Metastatic Breast Carcinoma in the Ovary (tissue), 3 donors: ENCODE data around the genes JPT2, CASKIN1, ECI1 and CCNF.

- PRO-cap, 3 experiments = peak in 3 of 3 experiments; most common plus-strand start chr16:1678279 (in 2); most common minus-strand start chr16:1678123 (in 3)
Measured at GRCh38 chr16:1678074-1678367, at the start of gene JPT2. Gene JPT2 (plus strand): TSS chr16:1678279.

DNA sequence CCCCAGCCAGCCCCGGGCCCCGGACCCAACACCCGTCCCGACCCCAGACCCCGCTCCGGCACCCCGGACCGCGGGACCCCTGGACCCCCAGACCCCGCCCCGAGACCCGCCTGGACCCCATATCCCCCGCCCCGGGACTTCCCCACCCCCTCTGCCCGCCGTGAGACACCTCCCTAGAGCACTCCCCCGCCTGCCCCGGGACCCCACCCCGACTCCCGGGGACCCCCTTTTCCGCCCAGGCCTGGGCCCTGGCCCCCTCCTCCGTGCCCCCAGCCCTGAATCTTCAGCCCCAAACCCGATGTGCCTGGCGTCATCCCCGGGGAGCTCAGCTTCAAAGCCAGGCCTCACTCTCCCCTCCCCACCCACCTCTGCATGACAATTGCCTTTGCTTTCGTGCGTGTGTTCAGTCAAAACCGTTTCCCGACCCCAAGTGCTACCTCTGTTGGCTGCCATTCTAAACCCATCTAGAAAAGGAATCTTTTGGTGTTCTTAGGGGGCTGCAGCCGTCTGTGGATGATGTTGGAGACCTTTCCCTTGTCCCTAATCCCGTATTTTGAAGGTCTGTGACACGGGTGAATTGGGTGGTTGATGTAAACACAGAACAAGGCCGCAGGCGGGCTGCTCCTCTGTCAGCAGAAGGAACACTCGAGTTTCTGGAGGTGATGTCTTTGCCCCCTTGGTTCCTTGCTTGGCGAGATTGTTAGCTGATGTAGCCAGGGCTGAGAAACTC, 869 bp downstream of the MAPK8IP3 start:
- PRO-cap, 3 experiments = no peak in any of the 3 experiments

DNA sequence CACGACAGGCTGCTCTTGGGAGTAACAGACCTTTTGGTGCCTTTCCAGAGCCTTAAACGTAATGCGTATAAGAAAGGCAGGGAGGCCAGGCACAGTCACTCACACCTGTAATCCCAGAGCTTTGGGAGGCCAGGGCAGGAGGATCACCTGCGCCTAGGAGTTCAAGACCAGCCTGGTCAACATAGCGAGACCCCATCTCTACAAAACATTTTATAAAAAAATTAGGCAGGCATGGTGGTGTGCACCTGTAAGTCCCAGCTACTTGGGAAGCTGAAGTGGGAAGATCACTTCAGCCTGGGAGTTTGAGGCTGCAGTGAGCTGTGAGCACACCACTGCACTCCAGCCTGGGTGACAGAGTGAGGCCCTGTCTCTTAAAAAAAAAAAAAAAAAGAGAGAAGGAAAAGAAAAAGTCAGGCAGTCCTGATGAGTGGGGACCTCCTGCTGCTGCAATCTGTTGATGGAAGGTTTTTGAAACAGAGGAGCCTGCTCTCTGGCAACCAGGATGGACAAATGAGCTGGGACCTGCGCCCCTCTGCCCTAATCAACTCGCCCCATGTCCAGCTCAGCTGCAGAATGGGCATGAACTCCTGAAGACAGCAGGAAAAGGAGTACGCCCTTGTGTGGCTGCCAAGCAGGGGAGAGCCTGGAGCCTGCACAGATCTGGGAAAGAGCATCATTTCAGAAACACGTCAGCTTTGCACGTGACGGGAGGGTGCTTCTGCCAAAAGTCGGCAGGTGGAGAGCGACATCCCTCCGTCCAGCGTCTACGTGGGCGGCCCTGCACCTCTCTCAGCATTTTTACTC, 18.8 kb downstream of the NME3 start:
- PRO-cap, 3 experiments = no peak in any of the 3 experiments

DNA sequence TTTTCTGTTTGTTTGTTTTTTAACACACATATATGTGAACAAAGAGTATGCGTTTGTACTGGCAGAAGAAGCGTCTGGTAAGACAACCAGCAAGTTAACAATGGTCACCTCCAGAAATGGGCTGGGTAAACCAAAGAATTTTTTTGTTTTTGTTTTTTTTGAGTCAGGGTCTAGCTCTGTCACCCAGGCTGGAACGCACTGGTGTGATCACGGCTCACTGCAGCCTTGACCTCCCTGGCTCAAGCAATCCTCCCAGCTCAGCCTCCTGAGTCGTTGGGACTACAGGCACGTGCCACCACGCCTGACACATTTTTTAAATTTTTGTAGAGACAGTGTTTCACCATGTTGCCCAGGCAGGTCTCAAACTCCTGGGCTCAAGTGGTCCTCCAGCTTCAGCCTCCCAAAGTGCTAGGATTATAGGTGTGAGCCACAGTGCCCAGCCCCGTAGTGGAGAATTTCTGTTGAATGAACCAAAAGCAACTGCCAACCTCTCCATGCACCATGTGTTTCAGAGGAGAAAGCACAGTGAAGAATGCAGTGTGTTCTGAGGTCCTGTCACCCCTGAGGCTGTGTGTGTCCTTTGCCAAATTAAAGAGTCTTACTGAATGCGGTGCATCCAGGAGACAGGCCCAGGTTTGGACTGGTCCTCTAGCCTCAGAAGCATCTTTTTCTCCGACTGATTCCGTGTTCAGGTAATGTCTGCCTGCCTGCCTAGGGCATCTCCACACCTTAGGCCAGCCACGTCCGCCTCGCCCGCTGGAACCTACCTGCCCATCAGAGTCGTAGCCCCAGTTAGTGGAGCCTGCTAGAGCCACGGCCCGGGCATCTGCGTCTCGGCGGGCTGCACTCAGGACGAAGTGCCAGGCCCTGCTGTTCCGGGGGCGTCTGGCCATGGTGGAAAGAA, 1.5 kb downstream of the SPSB3 start:
- PRO-cap, 3 experiments = peak in 1 of 3 experiments; most common plus-strand start position 594 of the sequence (in 1)

DNA sequence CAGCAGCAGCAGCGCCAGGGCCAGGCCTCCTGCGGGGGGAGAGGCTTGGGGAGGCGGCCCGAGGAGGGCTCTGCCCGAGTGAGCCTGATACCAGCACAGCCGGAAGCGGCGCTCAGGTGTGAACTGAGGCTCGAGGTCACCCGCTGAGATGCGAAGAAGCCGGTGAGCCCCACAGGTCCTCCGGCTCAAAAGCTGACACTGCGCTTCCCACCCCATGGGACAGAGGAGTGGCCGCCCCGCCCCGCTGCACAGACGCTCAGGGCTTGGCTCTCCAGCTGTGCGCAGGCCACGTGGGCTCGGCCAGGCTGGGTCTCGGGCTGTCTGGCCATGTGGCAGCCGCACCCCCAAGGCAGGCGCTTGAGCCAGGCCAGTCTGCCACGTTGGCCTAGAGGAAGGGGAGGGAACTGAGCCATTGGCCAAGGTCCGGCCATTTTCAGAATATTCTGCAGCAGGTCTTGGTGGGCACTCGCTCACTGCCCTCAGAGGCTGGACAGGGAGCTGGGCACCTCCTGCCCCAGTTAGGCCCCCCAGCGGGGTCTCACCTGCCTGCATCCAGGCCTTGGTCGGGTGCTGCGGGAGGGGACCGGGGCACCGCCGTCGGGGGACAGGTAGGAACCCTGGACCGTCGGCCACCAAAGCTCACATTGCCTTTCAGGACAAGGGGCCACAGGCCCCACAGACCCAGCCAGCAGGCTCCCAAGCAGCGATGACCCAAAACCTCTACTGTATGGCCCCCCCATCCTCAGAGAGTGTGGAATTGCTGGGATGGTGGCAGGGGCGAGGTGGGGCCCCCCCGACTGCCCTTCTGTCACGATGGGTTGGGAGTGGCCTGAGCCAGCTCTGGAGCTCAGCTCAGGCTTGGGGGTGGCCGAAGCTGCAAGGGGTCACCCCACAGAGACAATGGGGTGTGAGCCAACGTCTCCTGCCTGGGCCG, 865 bp downstream of the IGFALS start:
- PRO-cap, 3 experiments = no peak in any of the 3 experiments

DNA sequence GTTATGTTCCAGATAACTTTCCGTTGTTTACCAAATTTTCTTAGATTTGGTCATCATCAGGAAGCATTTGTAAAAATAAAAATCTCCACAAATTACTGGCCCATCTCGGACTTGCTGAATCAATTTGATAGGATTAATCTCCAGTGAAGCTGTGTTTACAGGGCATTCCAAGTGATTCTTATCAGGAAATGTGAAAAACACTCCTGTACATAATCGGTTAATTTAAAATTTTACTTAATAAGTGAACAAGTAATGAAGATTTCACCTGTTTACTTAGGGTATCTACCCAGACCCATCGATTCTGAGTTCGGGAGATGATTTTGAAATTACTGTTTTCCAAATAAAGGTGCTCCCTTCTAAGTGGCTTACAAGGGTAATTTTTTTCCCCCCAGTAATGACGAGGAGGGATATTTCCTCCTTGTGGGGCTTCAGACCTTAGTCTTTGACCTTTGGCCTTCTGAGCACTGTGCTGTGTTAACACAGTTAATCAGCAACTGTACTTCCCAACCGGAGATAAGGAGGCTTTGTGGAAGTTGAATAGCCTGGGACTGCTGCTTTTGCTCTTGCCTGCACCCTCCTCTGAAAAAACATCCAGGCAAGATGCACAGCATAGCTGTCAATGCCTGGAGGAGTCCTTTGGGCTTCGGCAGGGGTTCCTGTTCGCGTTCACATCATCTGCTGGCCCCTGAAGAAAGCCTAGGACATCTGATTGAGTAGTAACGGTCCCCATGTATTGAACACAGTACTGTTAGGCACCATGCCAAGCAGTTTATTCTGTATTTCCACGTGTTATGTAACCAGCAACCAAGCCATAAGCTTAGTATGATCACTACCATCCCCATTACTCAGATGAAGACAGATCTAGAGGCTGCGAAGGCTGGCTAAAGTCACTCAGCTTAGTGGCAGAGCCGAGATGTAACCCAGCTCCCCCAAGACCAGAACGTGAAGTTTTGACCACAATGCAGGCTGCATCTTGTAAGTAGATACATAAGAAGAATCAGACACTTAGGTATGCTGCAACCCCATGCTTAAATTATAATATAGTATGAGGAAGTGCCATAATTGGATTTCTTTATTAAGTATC, 1.9 kb downstream of the FAHD1 start:
- PRO-cap, 3 experiments = no peak in any of the 3 experiments

GRCh38 chr16:1938125-1939277, 4.5 kb downstream of the MSRB1 start:
- PRO-cap, 3 experiments = no peak in any of the 3 experiments

DNA sequence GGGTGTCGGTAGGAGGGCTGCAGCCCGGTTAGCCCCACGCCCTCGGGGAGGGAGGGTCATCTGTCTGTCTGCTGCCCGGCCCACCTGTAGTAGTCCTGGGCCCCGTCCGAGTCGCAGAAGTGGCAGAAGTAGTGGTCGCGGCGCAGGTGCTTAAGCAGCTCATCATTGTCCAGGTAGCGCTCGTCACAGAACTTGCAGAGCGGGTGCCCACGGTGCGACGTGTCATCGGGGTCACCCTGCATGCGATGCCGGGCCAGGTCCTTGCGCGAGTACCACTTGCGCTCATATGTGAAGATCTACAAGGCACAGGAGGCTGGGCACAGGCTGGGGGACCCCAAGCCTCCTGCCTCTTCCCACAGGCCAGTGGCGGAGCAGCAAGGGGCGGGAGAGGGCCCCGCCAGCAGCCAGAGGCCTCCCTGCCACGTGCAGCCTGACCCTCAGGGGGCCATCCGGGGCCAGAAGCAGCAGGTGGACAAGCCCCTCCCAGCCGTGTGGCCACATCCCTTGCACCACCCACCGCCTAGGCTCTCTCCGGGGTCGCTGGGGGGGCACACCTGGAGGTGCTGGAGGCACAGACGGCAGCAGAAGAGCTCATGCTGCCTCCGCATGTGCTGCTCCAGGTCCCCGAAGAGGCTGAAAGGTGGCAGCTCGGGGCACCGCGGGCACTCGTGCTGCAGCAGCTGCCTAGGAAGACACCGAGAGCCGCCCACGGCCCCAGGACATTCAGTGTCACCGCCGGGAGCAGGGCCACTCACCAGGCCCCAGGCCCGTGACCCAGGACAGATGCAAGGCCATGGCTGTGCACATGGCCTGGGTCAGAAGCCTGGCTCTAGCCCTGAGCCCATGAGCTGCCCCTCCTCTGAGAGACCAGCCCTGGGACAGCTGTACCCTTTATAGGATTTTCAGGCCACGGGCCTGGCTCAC, 12.9 kb downstream of the SYNGR3 start:
- PRO-cap, 3 experiments = no peak in any of the 3 experiments

- PRO-cap, 3 experiments = no peak in any of the 3 experiments
Measured at GRCh38 chr16:2003965-2004224, 14.1 kb downstream of the SYNGR3 start.

GRCh38 chr16:2027570-2028099, 933 bp downstream of the NHERF2 start:
- PRO-cap, 3 experiments = no peak in any of the 3 experiments

GRCh38 chr16:2105663-2106251, 29.9 kb downstream of the PKD1 start:
- PRO-cap, 3 experiments = no peak in any of the 3 experiments

DNA sequence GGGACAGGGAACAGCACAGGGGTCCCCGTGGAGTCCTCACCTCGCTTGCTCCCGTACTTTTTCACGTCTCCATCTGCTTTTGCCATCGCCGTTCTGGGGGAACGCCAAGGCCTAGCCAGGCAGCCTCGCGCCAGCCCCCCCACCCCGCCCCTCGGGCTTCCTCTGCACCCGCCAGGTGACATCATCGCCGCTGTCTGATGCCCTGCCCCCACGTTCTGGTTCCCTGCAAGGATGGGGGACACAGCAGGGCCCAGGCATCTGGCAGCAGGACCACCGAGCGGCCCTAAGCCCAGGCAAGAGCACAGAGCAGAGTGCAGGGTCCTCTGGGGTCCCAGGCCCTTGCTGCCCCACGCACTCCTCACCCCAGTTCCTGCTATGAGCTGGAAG, 12.3 kb downstream of the PKD1 start:
- PRO-cap, 3 experiments = no peak in any of the 3 experiments

DNA sequence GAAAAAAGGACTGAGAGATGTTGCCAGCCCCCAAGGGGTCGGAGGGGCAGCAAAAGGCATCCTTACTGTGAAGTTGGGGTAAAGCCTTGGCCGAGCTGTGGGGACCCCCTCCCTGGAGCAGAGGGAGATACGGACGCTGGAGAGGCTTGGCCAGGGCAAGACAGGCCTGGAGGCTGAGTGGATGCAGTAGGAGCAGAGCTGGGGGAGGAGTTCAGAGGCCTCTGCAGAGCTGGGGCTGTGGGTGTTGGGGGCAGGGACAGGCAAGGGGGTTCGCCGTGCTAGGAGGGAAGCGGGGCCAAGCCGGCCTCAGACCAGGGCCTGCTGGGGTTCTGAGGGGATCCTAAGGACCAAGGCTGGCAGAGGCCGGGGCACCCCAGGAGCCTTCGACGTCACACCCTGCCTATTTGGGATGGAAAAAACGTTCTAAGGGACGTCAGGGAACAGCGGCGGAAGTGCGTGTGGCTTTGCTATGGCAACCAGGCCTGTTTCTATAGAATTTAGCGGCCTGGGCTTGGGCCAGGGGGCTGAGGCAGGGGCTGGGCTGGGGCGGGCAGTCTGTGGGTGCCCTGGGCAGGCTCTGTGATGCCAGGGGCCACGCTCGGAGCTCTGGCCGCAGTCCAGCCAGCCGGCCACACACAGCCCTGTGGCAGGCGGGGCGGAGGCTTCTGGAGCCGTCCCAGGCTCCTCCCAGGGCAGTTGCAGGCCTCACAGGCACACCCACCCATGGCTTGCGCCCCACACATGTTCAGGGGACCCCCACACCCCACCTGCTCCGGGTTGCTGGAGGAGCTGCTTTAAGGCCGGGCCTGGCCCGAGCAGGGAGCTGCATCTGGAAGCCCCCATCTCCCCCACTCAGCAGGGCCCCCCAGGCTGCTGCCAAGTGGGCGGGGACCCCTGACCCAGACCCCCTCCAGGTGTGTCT, 3.7 kb downstream of the TRAF7 start:
- PRO-cap, 3 experiments = no peak in any of the 3 experiments

DNA sequence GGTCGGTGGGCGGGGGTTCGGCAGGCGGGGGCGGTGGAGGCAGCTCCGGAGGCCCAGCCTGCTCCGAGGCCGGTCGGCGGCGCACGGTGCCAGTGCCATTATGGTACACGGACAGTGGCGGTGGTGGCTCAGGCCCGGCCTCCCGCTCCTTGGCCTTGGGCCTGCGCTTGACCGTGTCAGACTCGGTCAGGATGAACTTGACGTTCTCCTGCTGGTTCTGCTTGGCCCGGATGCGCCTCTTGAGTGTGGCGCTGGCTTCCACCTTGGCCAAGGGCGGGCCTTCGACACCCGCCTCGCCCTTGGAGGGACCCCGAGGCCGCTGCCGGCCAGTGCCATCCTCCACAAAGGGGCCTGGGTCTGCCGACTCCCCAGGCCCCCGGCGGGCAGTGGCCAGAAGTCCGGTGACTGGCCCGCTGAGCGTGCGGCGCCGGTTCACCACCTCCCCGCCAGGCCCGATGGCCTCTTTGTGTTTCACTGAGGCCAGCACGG, 16.6 kb downstream of the CASKIN1 start:
- PRO-cap, 3 experiments = no peak in any of the 3 experiments

DNA sequence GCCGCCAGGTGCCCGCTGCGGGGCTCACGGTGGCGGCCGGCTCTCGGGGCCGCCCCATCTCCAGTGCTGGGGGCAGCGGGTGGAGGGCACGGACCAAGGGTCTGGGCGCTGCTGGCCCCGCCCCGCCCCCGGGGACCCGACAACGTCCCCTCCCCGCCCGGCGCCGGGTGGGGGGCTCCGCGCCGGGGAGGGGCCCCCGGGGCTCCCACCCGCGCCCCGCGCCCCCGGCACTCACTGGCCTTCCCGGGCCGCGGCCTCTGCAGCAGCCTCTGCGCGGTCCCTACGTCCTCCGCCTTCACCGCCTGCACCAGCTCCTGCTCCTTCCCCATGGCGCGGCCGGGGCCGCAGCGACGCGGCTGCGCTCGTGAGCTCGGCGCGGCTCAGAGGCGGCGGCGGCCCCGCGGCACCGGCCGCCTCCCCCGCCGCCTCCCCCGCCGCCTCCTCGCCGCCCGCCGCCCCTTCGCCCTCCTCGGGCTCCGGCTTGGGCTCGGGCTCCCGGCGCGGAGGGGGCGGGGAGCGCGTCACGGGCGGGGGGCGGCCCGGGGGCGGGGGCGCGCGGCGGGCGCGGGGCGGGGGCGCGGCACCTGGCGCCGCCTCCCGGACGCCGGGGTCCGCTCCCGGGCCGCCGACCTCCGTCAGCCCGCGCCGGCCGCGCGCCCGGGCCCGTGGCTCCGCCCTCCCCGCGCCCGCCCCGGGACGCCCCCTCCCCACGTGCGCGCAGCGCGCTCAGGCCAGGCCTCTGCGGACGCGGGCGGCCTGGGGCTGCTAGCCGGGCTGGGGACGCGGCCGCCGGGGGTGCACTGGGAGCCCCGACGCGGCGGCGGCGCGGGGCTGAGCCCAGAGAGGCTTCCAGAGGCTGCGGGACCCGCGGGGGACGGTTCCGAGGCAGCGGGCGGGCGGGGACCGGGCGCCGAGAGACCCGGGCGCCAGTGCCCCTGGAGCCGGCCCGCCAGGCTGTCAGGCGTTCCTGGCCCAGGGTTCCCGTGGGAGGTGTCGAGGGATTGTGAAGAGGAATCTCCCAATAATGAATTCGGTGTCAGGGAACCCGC, at the start of gene CASKIN1:
TSS of gene CASKIN1 (minus strand) at position 502 of the 1,049 bp plus-strand sequence.
- PRO-cap, 3 experiments = peak in 1 of 3 experiments; most common plus-strand start position 729 of the sequence (in 1); most common minus-strand start position 478 of the sequence (in 1)

GRCh38 chr16:2211915-2213095, 1.6 kb upstream of the BRICD5 start:
- PRO-cap, 3 experiments = peak in 1 of 3 experiments; most common plus-strand start chr16:2212835 (in 1)

- PRO-cap, 3 experiments = no peak in any of the 3 experiments
Measured at GRCh38 chr16:2231024-2231636, 5.1 kb upstream of the DNASE1L2 start.

DNA sequence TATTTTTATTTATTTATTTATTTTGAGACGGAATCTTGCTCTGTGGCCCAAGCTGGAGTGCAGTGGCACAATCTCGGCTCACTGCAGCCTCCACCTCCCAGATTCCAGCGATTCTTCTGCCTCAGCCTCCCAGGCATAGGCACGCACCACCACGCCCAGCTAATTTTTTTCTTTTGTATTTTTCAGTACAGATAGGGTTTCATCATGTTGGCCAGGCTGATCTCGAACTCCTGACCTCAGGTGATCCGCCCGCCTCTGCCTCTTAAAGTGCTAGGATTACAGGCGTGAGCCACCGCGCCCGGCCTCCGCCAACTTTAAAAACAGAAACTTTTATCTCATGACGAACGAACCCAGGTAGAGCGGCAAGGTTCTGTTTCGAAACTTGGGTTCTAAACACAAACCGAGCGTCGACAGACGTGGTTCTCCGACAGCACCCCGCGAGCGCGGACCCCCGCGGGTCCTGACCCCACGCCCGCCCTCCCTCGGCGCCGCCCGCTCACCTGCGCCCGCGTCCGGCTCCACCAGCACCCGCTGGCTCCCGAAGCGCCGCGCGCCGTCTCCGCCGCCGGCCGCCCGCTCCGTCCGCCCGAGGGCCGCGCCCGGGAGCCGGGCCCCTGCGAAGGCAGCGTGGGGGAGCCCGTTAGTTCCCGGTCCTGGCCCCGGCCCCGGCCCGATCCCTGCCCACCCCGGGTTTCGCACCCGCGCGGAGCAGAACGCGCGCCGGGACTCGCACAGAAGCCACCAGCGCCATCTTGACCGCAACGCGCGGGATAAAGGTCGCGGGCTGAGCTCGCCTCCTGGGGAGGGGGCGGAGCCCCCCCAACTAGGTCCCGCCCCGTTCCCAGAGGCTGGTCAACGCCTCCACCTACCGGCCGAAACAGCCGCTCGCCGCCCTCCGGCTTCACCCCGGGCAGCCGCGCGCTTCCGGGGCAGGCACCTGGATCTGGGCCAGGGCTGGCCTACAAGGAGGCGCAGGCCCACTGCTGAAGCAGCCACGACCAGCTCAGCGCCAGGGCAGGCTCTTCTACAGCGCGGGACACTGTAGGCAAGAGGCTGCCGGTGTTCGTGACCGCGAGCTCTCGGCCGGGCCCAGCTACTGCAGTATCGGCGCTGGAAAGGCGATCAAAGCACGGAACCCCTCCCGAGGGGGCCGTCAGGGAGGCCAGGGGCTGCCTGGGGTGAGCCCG, at the start of gene ECI1:
TSS of gene ECI1 (minus strand) at position 772 of the 1,187 bp plus-strand sequence.
- PRO-cap, 3 experiments = peak in 3 of 3 experiments; most common plus-strand start position 991 of the sequence (in 3); most common minus-strand start position 765 of the sequence (in 3)

GRCh38 chr16:2252003-2252341, 585 bp upstream of the ECI1 start:
- PRO-cap, 3 experiments = no peak in any of the 3 experiments

DNA sequence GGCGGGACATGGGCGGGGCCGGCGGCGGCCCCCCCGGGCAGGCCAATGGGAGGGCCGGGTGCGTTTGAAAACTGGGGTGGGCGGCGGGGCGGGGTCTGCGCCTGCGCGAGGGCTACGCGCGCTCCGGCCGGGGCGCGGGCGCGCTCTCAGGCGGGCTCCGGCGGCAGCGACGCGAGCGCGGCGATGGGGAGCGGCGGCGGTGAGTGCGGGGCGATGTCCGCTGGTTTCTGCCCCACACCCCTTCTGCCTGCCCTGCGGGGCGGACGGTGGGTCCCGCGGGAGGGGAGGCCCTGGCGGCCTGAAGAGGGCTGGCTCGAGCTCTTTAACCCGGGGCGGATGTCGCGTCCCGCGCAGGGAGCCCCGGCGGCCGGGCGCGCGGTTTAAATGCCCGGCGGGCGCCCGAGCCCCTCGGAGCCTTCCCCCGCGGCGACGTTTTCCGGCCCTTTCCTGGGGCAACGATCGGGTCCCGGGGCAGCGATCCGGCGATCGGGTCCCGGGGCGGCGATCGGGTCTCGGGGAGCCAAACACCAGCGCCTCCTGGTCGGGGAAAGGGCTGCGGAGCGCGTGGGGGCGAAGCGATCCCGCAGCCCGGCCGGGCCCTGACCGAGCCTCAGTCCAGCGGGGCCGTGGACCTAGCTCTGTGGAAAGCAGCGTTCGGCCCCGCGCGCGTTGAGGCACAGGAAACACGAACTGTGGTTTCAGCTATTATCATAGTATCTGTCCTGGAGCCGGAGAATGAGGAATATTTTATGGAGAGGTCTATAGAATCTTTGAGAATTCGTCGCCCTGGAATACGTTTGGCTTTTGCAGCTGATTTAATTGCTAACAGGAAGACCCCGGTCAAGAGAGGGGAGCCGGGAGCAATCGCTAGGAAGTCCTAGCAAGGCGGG, at the start of gene CCNF:
TSS of gene CCNF (plus strand) at position 149 of the 890 bp plus-strand sequence.
- PRO-cap, 3 experiments = peak in 3 of 3 experiments; most common plus-strand start position 174 of the sequence (in 2)